ENCODE results near the genes BCORL1, AIFM1, USP26, GPC4 and RTL8B.

GRCh38 chrX:129956978-129958080, 25.1 kb upstream of the BCORL1 start:
- RRBS, result 49% methylated on average over 8 of the region's 76 CpGs

DNA sequence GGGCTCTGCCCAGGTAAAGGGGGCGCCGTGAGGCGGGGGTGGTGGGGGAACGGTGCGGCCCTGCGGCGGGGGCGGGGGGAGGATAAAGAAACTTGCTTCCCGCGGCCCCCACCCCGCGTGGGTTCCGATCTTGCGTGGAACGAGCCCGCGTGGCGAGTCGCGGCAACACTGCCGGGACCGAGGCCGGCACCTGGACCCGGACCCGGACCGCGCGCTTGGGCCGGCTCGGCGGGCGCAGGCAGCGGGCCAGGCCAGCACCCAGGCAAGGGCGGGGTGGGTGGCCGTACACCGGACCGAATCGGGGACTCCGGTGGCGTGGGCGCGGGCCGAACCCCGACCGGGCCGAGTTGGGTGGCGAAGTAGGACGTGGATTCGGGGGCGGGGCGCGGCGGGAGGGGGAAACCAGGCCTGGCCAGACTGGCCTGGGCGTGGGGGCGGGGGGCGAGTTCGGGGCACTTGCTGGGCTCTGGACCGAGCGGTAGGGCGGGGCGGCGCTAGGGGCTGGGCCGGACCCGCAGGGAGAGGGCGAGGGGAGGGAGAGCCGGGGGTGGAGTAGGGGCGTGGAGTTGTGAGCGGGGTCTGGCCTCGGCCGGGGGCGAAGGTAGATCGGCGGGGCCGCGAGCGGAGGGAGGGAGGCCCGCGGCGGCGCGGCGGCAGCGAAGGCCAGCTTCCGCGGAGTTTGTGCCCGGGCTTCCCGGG, 1.9 kb upstream of the BCORL1 start:
- RRBS, result 40% methylated on average over 15 of the region's 87 CpGs

GRCh38 chrX:129981534-129983040, at the start of gene BCORL1:
Gene BCORL1 (plus strand): TSS chrX:129982635.
- RRBS, result 3% methylated on average over 23 of the region's 97 CpGs

DNA sequence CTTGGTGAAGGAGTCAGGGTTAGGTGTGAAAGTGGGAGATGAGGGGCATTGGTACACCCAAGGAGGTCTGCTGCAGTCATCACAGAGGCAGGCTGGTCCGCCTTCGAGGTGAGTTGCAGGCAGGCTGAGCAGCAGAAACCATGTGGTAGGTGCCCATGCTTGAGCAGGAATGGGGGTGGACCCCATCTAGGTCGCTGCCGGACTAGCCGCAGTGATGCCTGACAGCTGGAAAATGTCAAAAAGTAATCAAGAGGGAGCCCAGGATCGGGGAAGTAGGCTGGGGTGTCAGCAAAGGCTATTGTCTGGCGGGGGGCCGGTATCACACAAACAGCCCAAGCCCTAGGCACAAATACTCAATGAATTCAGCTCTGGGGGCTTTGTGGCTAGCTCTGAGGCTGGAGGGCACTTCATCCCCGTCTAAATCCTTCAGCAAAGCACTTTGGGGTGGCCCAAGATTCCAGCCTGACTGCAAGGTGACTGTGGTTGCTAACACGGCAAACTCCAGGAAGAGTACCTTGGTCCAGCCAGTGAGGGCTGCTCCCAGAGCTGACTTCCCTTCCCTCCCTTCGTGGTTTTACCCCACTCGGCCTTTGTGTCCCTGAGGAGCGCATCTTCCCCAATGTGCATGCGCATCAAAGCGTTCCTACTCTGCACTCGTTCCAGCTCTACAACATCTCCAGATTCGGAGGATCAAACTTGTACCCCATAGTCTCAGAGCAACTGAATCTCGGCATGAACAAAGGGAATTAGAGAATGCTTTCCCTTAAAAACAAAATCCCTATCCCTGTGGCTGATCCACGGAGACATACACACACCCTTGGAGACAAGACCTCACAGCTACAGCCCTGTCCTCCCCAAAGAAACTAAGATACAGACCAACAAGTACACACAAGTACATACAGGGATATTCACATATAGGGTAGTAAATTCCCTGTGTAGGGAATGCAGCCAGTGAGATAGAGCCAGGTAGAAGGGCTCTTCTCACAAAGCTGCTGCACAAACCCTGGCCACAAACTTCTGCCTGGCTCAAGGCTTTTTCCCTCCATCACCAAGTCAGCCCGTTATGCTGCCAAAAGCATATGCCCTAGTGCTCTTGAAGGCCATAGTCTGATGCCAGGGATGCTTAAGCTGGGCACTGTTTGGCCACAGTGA, 44.5 kb downstream of the ELF4 start:
- RRBS, result no CpG with 5 or more reads among the region's 20 CpGs

GRCh38 chrX:130066863-130067236, 43.4 kb downstream of the ELF4 start:
- RRBS, result no CpG with 5 or more reads among the region's 8 CpGs

GRCh38 chrX:130165651-130166451, at the start of gene AIFM1:
Gene AIFM1 (minus strand): TSS chrX:130165841.
- RRBS, result under 1% methylated on average over 13 of the region's 52 CpGs

DNA sequence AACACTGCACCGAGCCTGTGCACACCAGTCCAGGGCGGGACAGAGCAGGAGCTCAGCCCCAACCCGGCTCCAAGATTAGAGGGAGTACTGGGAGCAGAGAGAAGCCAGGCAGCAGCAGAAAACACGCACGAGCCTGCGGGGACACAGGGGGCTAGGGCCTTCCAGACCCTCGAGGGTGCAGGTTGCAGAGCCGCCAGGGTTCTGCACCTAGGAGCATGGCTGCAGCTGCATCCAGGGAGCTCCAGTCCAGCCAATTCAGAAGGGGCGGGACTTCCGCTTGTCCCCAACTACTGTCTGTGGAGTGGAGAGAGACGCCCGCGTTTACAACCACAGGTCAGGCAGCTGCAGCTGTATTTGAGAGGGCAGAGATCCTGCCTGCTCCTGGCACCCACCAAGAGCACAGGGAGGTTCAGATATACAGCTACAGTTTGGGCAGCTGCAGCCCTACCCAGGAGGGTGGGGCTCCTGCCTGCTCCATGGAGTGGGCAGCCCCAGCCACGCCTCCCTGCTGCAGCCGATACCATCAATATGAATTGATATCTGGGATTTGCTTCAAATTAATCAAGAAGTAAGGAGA, 31.0 kb upstream of the ZNF280C start:
- RRBS, result no CpG with 5 or more reads among the region's 15 CpGs

DNA sequence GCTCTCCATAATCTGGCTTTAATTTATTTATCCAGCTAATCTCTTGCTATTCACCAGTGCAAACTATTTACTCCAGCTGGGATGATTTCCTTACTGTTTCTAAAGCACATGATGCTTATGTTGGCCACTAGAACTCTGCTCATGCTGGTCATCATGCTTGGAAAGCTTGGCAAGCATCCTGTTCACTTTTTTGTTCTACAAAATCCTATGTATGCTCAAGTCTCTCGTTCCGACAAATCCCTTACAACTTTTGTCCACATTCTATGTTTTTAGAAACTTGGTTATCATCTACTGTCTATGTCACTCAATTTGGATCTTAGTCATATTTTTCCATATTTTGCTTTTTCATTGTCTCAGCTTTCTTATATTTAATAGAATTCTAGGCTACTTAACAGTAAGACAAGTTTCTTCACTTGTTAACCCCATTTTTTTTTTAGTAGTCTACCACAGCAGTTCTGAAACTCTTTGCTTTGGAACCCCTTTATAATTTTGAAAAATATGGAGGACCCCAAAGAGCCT, 36.5 kb downstream of the ENOX2 start:
- RRBS, result no CpG with 5 or more reads among the region's 2 CpGs

- RRBS, result no CpG with 5 or more reads among the region's 5 CpGs
Observed at GRCh38 chrX:130885910-130886428, 17.0 kb downstream of the ENOX2 start.

GRCh38 chrX:132023424-132024614, 717 bp downstream of the STK26 start:
- RRBS, result 2% methylated on average over 23 of the region's 55 CpGs

GRCh38 chrX:132613217-132613571, 124.4 kb upstream of the MBNL3 start:
- RRBS, result no CpG with 5 or more reads among the region's 6 CpGs

GRCh38 chrX:133009572-133010167, 51.2 kb upstream of the HS6ST2 start:
- RRBS, result no CpG with 5 or more reads among the region's 19 CpGs

GRCh38 chrX:133097014-133097444, at the start of gene USP26:
Gene USP26 (minus strand): TSS chrX:133097109.
- RRBS, result no CpG with 5 or more reads among the region's 17 CpGs

- RRBS, result 6% methylated on average over 26 of the region's 123 CpGs
Observed at GRCh38 chrX:133415017-133416167, at the start of gene GPC4. Gene GPC4 (minus strand): TSS chrX:133415489.

GRCh38 chrX:134500052-134500819, 40.3 kb downstream of the HPRT1 start:
- RRBS, result no CpG with 5 or more reads among the region's 3 CpGs

- RRBS, result no CpG with 5 or more reads among the region's 46 CpGs
Observed at GRCh38 chrX:134546080-134546812, 86.3 kb downstream of the HPRT1 start.

- RRBS, result no CpG with 5 or more reads among the region's 3 CpGs
Observed at GRCh38 chrX:134554582-134554950, 94.6 kb downstream of the HPRT1 start.

- RRBS, result no CpG with 5 or more reads among the region's 9 CpGs
Observed at GRCh38 chrX:134770668-134771686, 26.0 kb downstream of the PABIR2 start.

GRCh38 chrX:134803569-134804209, 3.3 kb upstream of the PABIR3 start:
- RRBS, result no CpG with 5 or more reads among the region's 4 CpGs

GRCh38 chrX:135022420-135023114, at the start of gene RTL8B:
Gene RTL8B (minus strand): TSS chrX:135022542.
- RRBS, result 57% methylated on average over 11 of the region's 25 CpGs

Data from Jurkat, Clone E6-1 (cell line).